Measurements from ENCODE around the genes DDR2, PBX1 and MGST3.

DNA sequence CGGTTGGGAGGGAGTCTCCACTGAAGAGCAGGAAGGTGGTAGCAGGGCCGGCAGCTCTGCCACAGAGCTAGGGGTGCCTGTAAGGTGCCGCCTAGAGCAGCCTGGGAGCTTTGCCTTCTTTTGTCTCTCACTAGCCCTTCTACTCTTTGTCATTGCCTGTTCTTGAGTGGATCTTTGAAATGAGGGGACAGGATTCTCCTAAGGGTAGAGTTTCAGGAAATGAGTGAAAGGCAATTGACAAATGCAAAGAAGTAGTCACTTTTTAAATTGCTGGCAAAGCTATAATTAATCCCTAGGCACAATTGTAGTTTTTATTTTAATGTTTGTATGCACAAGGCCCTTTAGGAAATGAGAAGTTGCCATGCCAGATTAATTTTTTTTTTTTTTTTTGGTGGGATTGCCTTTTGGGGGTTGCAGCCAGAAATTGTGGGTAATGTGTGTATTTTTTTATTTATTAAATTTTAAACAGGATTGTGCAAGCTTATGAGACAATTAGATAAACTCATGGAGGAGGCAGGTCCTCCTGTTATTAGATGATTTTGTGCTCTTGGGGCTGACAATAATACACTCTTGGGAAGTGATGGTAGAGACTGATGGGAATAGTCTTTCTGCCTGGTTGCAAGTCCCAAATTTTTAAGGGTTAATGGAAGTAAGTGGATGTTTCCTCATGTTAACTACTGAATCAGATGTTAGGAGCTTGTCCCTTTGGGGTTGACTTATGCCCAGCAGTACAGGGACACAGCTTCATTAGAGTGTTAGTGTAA lies 62.3 kb downstream of the OLFML2B start:
- RRBS, result no CpG with 5 or more reads among the region's 3 CpGs

DNA sequence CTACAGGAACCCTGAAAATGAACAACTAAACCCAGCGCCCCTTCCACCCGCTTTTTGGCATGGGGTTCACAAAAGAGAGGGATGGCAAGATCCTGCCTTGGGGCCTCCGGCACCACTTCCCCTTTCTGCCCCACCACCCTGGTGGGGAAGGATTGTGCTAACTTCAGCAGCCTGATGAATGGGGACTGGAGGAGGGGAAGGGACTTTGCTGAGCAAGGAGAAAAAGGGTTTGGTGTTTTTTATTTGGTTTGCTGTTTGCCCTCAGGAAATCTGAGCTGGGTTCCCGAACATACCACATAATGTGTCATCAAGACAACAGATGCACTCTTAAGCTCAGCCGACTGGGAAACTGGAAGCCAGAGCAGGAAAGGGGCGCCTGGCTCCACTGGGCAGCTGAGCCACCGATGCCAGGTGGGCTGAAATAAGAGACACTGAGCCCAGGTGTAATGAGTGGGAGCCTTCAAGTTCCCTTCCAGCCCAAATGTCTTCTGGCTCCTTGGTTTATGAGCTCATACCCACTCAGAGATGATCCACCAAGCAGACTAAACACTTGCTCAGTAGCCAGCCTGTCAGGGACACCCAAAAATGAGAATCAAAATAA lies 19.8 kb downstream of the OLFML2B start:
- RRBS, result no CpG with 5 or more reads among the region's 7 CpGs

GRCh38 chr1:162072739-162073361 lies 3.4 kb downstream of the NOS1AP start:
- RRBS, result no CpG with 5 or more reads among the region's 6 CpGs

DNA sequence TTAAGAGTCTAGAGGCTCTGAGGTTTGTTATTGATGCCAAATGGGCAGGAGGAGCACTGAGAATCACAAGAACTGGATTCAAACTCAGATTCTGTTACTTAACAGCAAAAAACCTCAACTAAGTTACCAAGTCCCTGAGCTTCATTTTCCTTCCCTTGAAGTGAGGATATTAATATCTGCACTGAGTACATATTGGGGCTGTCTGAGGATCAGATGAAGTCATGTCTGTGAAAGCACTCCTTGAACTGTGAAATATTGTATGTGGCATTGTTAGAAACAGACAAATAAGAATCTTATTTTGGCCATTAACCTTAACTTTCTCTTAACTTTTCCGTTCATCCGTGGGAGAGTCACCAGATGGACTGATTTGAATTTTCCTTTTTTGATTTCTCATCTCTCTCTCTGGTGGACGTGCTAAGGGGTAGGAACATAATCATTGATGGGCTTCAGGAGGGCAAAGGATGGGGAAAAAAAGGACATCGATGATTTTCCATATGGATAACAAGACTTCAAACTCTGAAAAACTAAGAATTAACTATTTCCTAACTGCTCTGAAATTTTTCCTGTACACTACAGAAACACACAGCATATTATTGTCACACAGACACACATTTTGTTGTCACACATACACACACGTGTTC lies 5.2 kb upstream of the DDR2 start:
- RRBS, result no CpG with 5 or more reads among the region's 5 CpGs

GRCh38 chr1:162631917-162632664 lies at the start of gene DDR2:
Gene DDR2, plus strand, starts transcription at chr1:162632464.
- RRBS, result no CpG with 5 or more reads among the region's 11 CpGs

DNA sequence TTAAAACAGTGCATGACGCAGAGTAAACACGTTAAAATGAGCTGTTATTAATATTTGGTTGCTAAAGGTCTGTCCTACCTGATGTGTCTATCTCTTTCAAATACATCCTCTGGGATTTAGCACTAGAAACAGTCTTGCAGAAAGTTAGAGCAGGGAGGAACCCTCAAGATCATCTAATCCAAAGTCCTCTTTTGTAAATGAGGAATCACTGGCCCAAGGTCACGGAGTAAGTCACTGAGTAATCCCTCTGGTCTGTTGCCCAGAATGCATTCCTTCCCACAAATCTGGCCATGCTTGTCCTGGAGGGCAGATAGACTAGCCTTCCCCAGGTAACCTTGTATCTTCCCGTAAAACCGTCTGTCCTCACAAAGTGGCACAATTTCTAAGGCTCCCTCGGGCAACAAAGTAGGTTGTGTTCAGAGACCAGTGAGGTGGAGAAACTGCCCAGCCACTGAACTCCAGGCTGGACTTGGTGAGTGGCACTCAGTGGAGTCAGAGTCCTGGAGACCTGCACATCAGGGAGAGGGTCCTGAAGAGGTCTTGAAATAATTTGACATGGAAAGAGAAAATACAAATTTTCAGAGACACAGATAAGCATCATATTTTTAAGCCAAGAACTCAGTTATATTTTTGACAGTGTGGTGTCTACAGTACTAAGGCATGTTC lies 46.2 kb downstream of the DDR2 start:
- RRBS, result no CpG with 5 or more reads among the region's 6 CpGs

- RRBS, result no CpG with 5 or more reads among the region's 3 CpGs
Measured at GRCh38 chr1:162704857-162705086, 72.5 kb downstream of the DDR2 start.

- RRBS, result no CpG with 5 or more reads among the region's 4 CpGs
Measured at GRCh38 chr1:163440234-163440655, 118.5 kb downstream of the NUF2 start.

- RRBS, result 13% methylated on average over 8 of the region's 33 CpGs
Measured at GRCh38 chr1:164558983-164560147, at the start of gene PBX1. Gene PBX1, plus strand, starts transcription at chr1:164559184.

DNA sequence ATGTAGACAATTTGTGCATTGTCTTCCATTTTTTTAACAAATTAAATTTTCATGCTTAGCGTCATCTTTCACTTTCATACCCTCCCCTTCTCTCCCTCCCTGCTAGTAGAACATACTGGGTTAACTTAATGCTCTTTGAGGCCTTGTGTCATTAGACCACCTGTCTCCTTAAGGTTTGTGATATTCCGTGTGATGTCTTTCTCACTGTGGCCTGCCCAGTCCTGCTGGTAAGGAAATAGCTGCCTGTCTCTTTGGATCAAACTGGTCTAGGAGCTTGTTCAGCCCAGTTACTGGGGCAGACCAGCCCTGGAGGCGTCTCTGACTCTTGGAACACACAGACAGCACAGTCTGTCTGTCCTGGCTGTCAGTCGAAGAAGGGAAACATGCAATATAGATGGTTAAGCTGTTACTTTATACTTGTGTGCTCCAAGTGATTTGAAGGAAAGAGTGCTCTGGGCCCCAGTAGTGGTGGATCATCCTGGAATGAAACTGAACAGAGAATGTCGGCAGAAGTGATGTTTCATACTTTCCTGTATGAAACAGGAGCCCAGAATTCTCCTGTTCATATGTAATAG lies 20.4 kb downstream of the PBX1 start:
- RRBS, result no CpG with 5 or more reads among the region's 5 CpGs

DNA sequence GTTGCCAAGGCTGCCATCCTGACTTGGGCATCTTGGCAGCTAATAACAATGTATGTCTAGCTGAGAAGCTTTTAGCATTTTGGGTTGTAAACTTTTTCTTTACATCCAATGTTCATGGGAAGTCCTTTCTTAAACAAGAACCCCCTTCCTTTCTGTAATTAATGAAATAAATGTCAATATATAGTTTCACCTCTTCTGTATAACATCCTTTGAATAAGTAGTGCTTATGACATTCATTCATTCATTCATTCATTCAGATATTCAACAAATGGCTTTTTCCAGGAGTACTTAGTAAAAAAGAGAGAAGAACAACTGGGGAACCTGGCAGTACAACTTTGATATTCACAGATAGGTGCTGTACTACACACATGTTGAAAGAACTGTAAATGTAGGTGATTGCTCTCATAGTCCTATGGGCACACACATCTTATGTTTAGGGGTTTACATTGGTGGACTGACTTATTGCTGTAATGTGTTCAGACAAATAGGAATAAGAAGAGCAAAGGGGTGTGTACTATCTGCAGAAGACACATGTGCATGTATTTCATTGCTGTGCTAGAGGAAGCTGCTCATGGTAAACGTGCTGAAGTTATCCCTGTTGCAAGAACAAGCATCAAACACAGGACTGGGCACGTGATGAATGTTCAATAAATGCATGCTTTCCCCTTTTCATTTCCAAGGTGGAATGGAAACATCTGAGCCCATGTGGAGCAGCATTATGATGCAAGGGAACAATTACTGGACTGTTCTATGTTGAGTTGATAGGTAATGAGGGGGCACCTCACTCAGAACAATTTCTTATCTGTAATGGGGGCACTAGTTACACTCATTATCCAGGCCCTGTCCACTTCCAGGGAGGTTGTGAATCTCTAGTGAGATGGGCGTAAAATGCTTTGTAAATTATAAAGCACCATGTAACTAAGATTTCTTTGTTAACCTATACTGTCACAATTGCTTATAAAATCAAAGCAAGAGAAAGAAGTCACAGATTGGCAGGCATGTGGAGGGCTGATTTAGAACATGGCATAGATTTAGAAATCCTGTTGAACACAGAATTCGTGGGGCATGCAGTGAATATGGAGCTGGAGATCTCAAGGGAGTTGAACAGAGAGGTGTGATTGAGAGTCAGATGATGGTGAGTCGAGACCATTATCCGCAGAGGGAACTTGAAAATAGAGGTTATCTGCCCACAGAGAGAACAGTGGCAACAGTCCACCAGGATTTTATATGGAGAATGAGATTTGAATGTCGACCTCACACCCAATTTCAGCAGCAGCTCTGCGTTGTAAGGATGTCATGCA lies 27.2 kb downstream of the PBX1 start:
- RRBS, result no CpG with 5 or more reads among the region's 8 CpGs

GRCh38 chr1:164604837-164605460 lies 46.0 kb downstream of the PBX1 start:
- RRBS, result no CpG with 5 or more reads among the region's 3 CpGs

GRCh38 chr1:164625290-164625980 lies 66.5 kb downstream of the PBX1 start:
- RRBS, result no CpG with 5 or more reads among the region's 8 CpGs

- RRBS, result no CpG with 5 or more reads among the region's 10 CpGs
Measured at GRCh38 chr1:164723450-164724016, 164.5 kb downstream of the PBX1 start.

GRCh38 chr1:164853074-164853414 lies 294.1 kb downstream of the PBX1 start:
- RRBS, result no CpG with 5 or more reads among the region's 2 CpGs

GRCh38 chr1:165443703-165444352 lies 1.1 kb downstream of the RXRG start:
- RRBS, result no CpG with 5 or more reads among the region's 7 CpGs

DNA sequence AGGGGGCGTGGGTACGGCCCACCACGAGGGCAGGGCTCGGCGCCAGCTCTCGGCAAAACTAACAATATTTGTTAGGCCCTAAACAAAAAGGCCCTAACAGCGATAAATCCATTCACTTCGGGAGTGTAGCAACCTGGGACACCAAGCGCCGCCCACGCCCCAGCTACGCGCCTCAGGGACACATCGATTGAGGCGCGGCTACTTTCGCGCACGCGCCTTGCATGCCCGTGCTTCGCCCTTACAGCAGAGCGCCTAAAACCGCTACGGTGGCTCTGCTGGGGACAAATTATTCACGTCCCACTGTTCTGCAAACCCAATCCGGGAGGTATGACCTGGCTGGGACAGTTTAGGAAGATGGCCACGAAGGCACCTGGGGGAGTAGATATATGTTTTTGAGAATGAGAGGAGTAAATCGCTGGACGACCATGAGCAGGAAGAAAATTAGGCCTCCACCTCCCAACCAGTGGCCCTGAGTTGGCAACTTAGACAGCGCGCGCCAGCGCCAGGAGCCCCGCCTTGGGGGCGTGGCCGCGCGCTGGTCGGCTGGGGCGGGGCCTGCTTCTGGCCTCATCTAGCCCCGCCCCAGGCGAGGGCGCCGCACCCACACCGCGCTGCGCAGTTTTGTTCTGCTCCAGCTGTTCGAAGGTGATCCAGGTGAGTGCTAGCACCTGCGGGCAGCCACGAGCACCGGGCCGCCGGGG lies at the start of gene MGST3:
Gene MGST3, plus strand, starts transcription at position 595 of the 701 bp plus-strand sequence.
- RRBS, result no CpG with 5 or more reads among the region's 54 CpGs

- RRBS, result no CpG with 5 or more reads among the region's 4 CpGs
Measured at GRCh38 chr1:165649699-165650062, 18.6 kb downstream of the MGST3 start.

- RRBS, result 3% methylated on average over 23 of the region's 25 CpGs
Measured at GRCh38 chr1:165828291-165828538, 801 bp downstream of the UCK2 start.

DNA sequence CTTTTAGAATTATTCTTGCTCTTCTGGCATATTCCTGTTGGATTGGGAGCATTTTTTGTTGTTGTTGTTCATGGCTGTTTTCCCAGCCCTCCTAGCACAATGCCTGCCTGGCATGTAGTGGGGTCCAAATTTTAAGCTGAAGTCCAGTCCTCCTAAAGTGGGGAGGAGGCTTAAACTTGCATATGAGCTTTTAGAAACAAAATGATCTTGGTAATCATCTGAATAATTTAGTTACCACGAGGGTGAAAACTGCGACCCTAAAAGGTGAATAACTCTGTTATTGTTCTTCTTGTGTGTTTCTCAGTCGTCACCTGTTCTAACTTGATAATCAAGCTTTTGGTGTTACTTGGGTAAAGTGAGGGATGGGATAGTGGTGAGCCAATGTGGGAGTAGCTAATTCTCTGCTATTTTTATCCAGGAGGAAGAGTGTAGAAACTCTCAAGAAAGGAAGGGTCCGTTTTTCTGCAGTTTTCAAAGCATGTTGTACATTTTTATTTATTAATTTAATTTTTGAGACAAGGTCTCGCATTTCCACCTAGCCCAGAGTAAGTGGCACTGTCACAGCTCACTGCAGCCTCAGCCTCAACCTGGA lies 2.0 kb downstream of the UCK2 start:
- RRBS, result no CpG with 5 or more reads among the region's 5 CpGs